Aortic smooth muscle cell (primary cell): Measurements from ENCODE around the genes SLC25A33 and LZIC.

GRCh38 chr1:9466720-9467724, 72.2 kb upstream of the SLC25A33 start:
- RRBS: 23% methylated on average over 3 of the region's 31 CpGs

- RRBS: 1% methylated on average over 26 of the region's 142 CpGs
Observed at GRCh38 chr1:9539314-9540465, at the start of gene SLC25A33. SLC25A33 (plus strand) TSS chr1:9539465.

- RRBS: 4% methylated on average over 5 of the region's 51 CpGs
Observed at GRCh38 chr1:9687002-9687993, 35.8 kb downstream of the PIK3CD start.

DNA sequence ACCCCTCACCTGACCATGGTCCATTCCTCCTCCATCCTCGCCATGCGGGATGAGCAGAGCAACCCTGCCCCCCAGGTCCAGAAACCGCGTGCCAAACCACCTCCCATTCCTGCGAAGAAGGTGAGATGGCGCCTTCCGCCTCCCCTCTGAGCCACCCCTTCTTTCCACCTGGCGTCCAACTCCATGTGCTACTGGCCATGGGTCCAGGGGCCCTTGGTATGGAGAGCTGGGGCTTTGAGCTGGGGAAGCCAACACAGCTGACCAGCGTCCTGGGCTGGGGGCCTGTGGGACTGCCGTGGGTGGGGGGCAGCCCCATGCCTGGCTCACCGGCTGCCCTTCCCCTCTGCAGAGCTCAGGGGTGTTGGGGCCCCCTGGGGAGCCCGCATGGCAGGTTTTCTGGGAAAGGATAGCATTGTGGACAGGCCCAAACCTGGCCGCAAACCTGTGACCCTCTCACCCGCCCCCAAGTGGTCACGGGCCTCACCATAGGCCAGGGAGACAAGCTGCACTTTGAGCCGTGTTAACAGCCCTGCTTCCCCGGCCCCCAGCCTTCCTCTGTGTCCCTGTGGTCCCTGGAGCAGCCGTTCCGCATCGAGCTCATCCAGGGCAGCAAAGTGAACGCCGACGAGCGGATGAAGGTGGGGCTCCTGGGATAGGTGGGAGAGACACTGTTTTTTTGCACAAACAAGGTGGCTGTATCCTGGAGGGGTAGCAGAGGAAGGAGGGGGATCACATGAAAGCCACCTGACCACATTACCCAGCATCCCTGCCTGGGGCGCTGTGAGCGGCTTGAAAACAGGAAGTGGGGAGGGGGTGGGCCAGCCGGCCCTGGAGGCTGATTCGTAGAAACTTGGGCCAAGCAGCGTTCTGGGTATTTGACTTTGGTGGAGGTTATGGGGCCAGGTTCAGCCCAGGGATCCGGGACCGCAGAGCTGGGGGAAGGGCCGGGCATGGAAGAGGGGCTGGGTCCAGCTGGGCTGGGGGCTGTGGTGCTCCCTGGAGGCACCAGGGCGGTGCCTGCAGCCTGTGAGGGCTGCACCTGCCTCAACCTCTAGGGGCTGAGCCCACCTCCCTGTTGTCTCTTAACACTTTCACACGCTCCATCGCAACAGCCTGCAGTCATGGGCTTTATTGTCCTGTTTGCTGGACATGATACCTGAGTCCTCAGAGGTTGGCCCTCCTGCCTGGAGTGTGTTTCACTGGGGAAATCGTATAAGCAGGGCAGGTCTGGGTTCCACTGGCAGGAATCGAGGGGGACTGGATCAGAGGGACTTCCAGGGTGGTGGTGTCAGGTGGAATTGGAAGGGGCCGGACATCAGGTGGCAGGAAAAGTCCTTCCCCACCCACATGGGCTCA, 65.9 kb downstream of the PIK3CD start:
- RRBS: 27% methylated on average over 3 of the region's 38 CpGs

- RRBS: 96% methylated on average over 4 of the region's 25 CpGs
Observed at GRCh38 chr1:9721452-9722055, 70.0 kb downstream of the PIK3CD start.

GRCh38 chr1:9889915-9890798, 19.9 kb downstream of the CTNNBIP1 start:
- RRBS: no CpG with 5 or more reads among the region's 8 CpGs

DNA sequence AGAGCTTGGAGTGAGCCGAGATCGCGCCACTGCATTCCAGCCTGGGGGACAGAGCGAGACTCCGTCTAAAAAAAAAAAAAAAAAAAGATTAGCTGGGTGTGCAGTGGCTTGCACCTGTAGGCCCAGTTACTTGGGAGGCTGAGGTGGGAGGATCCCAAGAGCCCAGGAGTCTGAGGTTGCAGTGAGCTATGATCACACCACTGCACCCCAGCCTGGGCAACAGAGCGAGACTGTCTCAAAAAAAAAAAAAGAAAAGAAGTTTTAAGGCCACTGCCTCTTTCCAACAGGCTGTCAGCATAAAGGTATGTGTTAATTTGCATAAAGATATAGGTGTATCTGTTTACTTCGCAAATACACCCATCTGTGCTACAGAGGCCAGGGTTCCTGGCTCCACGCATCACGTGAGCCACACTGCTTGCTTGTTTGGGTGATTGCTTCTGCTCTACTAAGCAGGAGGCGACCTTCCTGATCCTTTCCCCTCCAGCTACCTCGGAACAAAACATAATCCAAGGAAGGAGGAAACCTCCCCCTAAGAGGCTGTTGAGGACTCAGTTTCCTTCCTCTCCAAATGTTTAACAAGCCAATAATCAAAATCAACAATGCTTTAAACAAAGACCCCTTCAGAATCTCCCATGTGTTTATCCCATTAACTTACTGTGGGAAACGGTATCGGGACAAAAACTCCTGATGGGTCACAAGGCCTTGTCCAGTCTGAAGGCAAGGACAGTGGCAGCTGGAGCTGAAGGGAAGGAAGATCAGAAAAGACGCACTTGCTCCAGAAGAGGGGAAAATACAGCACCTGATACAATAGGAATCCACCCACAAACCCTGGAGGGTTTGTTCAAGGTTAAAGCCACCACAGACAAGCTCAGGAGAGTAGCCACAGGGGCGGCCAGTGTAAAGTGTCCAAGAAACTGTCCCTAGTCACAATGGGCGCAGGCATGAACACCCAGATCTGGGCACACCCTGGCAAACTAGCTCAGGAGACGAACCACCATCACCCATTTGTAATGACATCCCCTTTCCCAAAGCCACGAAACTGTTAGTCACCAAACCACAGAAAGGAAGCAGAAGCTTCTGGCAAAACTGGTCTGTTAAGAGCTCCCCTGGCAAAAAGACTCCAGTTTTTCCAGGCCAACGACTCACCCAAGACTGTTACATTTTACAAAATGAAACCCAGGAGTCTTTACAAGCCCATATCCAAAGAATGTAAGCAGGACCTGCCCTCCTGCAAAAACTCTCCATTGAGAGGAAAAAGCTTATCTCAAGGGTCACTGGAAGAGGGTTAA, 17.3 kb downstream of the CTNNBIP1 start:
- RRBS: no CpG with 5 or more reads among the region's 19 CpGs

DNA sequence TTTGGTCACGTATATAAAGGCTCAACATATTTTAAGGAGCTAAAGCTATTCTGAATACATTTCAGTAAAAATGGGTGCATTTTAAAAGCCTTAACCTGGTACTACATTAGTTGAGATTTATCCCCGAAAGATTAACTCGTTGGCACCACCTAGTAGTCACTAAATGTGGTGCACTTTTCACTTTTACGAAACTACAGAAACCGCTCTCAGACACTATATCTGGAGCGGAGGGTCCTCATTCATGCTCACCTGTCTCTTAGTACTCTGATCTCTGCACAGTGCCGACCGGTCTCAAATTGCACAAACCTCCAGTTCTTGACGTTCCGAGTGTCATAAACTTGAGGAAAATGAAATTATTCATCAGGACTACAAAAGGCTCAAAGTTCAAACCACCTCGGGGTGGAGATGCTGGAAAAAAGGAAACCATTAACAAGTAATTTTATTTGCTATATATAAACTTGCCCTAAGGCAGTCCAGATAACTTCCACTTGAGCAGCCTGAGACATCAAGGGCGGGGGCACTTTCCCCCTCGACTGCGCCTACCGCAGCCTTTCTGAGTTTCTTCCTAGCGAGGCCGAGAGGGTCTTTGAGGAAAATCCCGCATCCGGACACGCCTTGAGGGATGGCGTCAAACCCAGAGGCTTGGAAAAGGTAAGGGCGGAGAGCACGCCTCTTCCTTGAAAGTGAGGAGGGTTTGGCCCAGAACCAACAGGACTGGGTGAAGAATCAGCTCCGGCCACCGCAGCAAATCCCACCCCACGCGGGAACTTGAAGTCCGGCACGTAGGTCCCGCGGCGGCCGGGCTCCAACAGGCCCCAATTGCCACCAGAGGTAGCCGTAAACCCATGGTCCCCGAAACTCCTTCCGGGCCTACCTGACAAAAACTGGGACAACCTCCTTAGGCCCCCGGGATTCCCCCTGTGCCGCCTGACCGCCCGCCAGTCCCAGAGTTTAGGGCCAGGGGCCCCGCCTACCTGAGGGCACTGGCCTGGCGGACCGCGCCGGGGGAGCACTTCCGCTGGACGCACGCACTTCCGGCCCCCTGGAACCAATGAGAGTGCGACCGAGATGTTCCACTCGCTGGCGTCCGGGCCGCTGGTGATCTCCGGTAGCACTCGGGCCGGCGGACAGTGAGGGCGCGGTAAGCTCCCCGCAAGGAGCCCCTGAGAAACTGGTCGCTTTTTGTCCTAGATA, at the start of gene LZIC:
LZIC (minus strand) TSS at position 1,017 of the 1,194 bp plus-strand sequence.
- RRBS: 1% methylated on average over 18 of the region's 63 CpGs

DNA sequence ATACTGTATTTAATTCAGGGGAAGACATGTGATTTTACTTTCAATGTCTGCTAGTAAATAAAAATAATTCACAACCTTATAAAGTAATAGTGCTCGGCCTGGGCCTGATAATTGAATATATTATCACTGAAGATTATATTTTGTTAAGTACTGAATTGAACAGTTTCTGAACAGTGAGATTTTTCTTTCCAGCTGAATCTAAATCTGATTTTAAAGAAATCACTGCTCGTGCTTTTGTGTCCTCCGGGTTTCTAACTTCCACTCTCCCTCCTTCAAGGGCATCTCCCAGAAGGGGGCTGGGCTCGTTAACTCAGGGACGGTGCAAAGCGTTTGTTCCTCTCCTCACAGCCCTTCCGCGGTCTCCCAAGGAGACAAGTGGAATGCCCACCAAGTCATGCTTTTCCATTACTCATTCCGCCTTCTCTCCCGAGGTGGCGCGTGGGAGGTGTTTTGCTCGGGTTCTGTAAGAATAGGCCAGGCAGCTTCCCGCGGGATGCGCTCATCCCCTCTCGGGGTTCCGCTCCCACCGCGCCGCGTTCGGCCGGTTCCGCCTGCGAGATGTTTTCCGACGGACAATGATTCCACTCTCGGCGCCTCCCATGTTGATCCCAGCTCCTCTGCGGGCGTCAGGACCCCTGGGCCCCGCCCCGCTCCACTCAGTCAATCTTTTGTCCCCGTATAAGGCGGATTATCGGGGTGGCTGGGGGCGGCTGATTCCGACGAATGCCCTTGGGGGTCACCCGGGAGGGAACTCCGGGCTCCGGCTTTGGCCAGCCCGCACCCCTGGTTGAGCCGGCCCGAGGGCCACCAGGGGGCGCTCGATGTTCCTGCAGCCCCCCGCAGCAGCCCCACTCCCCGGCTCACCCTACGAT, 591 bp upstream of the KIF1B start:
- RRBS: 1% methylated on average over 7 of the region's 51 CpGs

DNA sequence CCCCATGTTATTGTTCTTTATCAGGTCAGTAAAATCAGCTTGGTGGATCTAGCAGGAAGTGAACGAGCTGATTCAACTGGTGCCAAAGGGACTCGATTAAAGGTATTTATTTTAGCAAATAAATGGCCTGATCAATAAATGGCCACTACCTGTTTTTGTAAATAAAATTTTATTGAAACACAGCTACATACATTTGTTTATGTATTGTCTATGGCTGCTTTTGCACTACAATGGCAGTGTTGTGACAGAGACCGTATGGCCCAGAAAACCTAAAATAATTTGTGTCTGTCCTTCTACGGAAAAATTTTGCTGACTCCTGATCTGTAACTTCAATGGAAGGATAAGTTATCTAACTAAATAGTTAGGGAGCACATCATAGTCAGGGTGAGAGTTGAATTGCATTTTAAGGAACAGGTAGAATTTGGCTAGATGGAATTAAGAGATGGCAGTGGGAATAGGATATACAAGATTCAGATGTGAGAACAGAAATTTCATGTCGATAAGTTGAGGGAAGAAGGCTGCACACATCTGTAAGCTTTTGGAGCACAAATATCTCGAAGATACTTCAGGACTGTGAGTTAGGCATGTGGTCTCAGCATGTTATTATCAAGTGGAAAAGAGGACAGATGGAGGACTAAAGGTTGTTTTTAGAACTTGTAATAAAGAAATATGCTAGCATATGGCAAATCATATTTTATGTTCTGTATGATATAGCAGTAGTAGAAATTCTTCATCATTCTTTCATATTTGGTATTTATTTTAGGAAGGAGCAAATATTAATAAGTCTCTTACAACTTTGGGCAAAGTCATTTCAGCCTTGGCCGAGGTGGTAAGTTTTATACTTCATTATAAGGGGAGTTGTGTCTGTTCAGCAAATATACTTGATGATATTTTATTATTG, 61.4 kb downstream of the KIF1B start:
- RRBS: no CpG with 5 or more reads among the region's 7 CpGs

GRCh38 chr1:10278721-10279333, 68.5 kb downstream of the KIF1B start:
- RRBS: no CpG with 5 or more reads among the region's 6 CpGs

GRCh38 chr1:10376682-10377096, 22.2 kb upstream of the PGD start:
- RRBS: no CpG with 5 or more reads among the region's 2 CpGs

GRCh38 chr1:10540487-10540913, 65.8 kb downstream of the PEX14 start:
- RRBS: no CpG with 5 or more reads among the region's 6 CpGs

DNA sequence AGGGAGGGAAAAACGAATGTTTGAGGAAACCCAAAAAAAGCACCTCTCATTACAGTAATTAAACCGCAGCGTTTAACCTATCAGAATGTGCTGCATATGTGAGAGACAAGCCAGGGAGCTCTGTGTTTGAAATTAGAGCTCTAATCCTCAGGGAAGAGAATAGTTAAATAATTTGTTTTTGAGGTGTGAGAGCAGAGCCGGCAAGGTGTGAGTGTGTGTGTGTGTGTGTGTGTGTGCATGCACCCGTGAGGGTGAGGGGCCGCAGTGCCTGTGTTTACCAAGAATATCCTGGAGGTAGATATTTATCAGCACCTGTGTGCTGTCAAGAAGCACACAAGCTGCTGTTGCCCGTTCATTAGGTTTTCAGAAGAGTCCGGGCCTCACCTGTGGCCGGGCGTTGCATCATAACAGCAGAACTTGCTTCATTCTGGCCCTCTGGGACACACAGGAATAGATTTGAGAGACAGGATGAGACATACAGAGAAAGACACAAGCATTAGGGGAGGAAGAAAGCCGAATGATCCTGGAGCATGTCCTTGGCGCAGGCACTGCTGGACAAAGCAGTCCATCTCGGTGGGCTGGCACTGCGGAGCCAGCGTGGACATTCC, 80.8 kb downstream of the PEX14 start:
- RRBS: no CpG with 5 or more reads among the region's 15 CpGs

GRCh38 chr1:10622483-10623280, 147.9 kb downstream of the PEX14 start:
- RRBS: 100% methylated on average over 3 of the region's 19 CpGs

- RRBS: 85% methylated on average over 6 of the region's 14 CpGs
Observed at GRCh38 chr1:10637327-10637886, 159.0 kb downstream of the CASZ1 start.

DNA sequence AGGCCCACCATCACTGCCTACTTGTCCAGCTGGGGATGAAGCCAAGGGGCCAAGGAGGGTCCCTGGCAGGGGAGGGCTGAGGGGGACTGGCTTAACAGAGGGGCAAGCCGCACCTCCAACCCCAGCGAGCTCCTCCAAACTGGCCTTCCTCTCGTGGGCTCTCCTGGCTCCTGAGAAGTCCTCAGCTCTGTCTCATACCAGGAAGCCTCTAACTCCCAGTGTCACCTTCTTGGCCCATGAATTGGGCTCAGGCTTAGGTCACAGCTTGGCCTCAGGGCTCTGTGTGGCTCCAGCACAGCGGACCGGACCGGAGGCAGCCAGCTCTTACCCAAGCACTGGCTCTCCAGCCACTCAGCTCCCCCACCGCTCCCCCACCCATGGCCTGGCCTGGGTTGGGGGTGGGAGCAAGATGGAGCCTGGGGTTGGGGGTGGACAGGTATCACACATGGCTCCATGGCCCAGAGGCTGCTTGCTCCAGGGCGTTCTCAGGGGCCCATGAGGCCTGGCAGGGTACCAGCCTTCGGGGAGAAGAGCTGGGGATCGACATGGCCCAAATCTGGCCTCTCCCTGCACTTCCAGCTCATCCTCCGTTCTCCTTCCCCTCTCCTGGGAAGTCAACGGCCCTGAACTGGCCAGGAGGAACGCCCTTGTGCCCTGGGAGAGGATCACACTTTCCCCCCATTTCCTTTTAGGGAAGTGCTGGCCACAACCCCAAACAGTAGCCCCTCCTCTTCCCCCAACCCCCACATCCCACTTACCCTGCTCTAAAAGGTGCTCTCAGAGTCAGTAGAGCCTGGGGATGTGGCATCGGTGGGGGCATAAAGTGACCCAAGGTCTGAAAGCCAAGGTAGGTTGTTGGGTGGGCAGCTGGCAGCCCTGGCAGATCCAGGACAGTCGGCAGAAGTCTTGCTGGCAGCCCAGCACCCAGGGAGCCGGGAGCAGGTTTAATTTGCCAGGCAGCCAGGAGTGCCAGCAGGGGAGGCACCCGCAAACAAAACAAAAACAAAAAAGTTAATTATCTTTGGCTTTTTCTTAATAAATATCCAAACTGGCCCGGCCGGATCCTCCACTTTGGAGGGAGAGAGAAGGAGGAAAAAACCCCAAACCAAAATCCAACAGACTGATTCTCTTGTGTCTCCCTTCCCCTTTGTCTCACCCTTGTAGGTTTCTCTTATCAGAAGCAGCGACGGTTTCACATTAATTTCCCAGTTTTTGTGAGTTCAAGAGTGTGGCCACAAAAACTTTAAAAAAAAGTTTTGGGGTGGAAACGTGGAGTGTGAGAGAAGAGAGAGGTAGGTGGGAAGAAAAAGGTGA, 97.4 kb downstream of the CASZ1 start:
- RRBS: 0% methylated on average over 1 of the region's 22 CpGs

DNA sequence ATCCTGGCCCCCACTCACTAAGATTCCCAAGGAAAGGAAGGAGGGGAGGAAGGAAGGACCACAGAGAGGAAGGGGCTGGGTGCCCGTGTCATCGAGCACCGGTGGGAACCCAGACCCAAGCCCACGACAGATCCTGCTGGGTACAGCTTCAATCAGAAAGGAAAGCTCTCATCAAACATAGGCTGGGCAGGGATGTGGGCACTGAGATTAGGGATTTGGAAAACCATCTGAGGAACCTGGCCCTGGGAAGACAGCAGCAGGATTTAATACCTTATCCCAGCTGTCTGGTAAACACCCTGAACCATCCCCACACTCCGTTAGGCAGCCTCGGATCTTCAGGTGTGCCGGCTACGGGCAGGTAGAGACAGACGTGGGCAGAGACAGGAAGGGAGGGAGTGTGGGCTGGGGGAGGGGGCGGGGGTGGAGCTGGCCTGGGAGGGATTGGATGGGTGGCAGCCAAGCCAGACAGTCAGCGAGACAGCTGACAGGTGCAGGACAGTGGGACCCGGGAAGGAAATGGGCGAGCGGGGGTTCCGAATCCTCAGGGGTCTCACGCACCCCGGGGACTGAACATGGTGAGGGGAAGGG, 23.4 kb downstream of the CASZ1 start:
- RRBS: 56% methylated on average over 6 of the region's 17 CpGs

DNA sequence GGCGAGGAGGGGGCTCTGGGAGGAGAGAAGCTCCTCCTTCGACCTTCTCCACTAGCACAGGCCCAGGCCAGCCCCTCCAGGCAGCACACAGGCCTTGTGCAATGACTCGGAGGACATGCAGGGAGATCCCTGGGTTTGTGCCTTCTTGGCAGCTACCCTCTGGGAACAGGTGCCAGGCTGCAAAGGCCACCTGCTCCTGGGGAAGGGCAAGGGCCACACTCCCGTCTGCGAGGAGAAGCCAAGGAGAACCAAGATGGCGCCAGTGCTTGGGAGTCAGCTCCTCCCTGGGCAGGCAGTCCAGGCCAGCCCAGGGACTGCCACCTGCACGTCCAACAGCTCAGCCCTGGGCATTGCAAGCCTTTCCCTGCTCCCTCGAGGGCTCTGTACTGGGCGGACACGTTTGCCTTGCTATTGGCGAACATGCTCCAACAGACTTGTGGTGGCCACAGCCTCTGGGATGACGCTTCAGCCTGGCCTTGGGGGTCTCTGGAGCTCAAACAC, 15.2 kb downstream of the CASZ1 start:
- RRBS: no CpG with 5 or more reads among the region's 12 CpGs